Foreskin fibroblast (primary cell): ENCODE measurements around the gene PIAS2.

DNA sequence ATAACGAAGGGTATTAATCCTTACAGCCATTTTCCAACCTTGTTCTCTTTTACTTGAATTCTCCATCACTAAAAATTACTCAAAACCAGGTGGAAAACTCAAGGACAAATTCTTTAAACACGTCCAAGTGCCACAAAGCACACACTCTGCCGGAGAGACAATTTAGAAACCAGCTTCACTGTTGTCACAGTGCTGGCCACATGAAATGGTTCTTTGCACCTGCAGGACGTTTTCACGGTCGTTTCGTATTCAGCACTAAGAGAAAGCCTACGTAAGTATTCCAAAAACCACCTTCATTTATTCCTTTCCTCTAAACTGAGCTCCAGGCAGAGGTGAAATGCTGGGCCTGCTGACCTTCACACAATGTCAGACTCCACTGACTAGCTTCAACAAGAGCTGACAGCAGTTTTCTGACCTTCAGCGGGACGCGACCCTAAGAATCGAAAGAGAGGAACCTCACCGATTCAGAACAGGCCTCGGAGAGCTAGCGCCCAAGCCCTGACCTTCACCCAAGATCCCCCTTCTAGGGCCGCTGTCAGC is 650 bp downstream of the ATP5F1A start:
- RRBS, result no CpG with 5 or more reads among the region's 16 CpGs

- RRBS, result no CpG with 5 or more reads among the region's 11 CpGs
Measured at GRCh38 chr18:46332659-46333344, 1.0 kb upstream of the RNF165 start.

GRCh38 chr18:46356262-46356759 is 22.5 kb downstream of the RNF165 start:
- RRBS, result no CpG with 5 or more reads among the region's 4 CpGs

GRCh38 chr18:46805912-46806439 is 49.1 kb upstream of the ST8SIA5 start:
- RRBS, result no CpG with 5 or more reads among the region's 2 CpGs

GRCh38 chr18:46825318-46826091 is 68.7 kb upstream of the ST8SIA5 start:
- RRBS, result no CpG with 5 or more reads among the region's 4 CpGs

- RRBS, result no CpG with 5 or more reads among the region's 4 CpGs
Measured at GRCh38 chr18:46829543-46830000, 72.7 kb upstream of the ST8SIA5 start.

GRCh38 chr18:46868115-46868545 is 49.2 kb downstream of the PIAS2 start:
- RRBS, result no CpG with 5 or more reads among the region's 4 CpGs

GRCh38 chr18:46916741-46917569 is at the start of gene PIAS2:
TSS of gene PIAS2 (minus strand) at chr18:46917507.
- RRBS, result 2% methylated on average over 27 of the region's 92 CpGs

- RRBS, result 2% methylated on average over 9 of the region's 43 CpGs
Measured at GRCh38 chr18:46946354-46947503, 29.3 kb downstream of the KATNAL2 start.

- RRBS, result no CpG with 5 or more reads among the region's 6 CpGs
Measured at GRCh38 chr18:47098724-47099349, 51.5 kb downstream of the HDHD2 start.

GRCh38 chr18:47260895-47261444 is 9.5 kb upstream of the SKOR2 start:
- RRBS, result 7% methylated on average over 8 of the region's 53 CpGs

DNA sequence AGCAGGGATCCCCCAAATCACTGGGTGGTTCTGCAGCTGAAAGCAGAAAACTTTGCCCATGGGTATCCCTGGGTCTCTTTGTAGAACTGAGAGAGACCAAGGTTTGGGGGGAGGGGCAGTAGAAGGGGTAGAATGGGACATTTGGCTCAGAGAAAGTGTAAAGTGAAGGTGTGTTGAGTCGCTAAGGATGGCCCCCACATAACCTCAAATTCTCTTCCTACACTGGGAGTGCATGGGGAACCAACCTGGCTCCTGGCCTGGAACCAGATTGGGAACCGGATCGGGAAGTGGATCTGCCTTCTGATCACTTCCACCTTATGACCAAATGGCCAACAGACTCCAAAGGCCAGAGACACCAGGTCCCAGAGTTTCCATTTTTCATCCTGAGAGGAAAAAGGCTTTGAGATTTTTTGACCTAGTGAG is 171.6 kb upstream of the SKOR2 start:
- RRBS, result no CpG with 5 or more reads among the region's 3 CpGs

DNA sequence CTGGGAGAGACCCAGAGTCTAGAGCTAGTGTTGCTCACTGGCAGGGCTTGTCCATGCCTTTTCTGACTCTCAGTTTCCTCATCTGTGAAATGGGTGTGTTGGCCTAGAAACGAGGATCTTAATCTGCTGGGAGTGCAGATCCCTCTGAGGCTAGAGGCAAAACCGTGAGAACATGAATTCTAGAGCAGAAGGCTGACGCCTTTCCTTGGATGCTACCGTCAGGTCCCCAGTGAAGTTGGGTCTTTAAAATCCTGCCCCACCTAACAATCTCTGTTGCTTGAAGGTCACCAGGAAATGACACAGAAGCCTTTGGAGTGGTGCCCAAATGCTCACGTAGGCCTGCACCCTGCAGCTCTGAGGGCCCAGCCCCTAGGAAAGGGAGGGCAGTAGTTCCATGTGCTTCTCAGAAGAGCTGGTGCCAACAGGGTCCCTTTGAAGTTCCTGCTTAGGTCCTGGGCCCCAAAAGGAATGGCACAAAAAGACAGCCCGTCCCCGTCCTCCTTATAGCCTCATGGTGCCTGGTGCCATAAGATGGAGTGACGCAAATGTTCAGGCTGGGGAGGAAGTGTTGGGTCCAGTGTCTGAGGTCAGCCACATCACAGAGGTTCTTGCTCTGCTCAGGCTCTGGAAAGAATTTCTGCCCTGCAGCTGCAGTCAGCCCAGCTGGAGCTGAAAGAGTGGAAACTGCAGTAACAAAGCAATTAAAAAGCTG is 73.3 kb upstream of the SMAD2 start:
- RRBS, result no CpG with 5 or more reads among the region's 8 CpGs

- RRBS, result no CpG with 5 or more reads among the region's 5 CpGs
Measured at GRCh38 chr18:48106773-48107400, 176.4 kb upstream of the SMAD2 start.

GRCh38 chr18:48161998-48162516 is 231.6 kb upstream of the SMAD2 start:
- RRBS, result 6% methylated on average over 2 of the region's 24 CpGs

DNA sequence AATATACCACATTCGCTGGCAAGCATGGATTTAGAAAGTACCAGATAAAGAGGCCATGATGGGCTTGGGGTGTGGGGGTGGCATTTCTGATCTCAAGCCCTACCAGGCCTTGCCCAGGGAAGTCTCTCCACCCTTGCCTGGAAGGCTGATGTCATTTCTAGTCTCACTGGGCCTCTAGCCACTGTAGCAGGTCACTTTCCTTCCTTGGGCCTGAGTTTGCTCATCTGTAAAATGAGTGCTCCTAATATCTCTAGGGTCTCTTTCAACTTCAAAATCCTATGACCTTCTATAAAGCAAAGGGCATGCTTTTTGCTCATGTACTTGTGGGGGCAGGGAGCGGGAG is 1.8 kb downstream of the ZBTB7C start:
- RRBS, result no CpG with 5 or more reads among the region's 2 CpGs

DNA sequence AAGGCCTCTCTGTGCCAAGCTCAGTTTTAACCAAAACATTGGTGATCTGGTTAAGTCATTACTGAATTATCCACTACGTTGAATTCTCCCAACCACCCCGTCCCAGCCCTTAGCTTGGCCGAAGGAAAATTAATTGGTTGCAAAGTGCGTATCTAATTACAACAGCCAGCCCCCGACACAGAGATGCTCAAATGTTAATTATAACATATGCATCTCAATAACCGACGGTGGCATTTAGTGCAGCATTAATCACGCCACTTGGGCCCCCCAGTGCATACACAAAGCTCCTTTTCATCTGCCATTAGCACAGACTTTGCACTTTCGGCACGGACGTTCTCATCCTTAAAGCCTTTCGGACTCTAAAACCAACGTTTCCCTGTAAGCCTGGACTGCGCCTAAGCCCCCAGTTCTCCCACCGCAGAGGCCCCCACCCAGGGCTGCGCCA is 440 bp upstream of the CTIF start:
- RRBS, result no CpG with 5 or more reads among the region's 16 CpGs

DNA sequence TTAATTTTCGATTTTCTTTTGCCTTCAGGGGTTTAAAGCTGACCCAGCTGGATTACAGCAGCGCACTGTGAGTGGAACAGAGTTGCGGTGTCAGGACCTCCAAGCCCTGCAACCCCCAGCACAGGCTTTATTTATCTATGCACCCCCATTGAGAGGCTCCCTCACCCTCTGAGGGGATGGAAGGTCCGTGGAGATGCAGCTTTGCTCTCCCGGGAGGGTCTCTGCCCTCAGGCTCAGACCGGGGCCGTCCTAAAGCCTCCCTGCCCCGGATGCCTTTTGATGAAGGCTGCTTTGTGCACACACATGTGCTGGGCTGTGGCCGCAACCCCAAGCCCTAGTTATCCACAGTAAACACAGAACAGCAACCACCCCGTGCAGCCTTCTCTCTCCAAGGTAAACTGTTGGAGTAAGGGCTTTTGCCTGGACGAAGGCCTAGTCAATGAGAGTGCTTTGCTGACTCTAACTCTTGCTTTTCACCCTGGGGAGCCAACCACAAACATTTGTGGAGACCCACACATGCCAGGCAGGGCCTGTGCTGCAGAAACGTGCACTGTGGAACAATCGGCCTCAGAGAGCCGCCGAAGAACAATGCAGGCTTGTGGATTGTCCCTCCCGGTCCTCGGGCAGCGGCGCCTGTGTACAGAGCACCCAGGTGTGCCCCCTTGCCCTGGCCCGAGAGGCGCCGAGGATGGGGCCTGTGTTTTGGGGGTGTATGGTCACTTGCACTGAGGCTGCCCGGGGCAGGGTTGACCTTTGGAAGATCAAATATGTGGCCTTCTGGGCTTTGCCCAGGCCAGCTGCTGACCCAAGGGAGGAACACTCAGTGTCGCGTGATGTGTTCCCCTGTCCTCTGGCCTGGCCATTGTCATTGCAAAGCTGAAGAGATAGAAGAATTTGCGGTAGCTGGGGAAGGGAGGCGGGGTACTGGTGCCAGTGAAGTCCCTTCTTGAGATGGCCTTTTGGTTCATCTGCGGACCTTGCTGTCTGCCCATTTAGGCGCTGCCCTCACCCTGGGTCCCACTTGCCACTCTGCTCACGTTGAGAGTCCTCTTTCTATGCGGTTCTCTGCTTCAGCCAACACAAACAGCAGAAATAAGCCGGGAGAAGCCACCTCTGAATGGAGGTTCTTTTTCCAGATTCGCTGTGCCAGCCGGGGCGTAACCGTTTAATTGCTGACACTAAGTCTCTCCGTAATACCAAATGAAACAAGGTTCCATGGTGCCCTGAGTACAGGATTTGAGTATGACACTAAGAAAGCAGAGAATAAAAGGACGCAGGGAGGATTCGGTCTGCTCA is 37.1 kb downstream of the CTIF start:
- RRBS, result 83% methylated on average over 1 of the region's 39 CpGs

DNA sequence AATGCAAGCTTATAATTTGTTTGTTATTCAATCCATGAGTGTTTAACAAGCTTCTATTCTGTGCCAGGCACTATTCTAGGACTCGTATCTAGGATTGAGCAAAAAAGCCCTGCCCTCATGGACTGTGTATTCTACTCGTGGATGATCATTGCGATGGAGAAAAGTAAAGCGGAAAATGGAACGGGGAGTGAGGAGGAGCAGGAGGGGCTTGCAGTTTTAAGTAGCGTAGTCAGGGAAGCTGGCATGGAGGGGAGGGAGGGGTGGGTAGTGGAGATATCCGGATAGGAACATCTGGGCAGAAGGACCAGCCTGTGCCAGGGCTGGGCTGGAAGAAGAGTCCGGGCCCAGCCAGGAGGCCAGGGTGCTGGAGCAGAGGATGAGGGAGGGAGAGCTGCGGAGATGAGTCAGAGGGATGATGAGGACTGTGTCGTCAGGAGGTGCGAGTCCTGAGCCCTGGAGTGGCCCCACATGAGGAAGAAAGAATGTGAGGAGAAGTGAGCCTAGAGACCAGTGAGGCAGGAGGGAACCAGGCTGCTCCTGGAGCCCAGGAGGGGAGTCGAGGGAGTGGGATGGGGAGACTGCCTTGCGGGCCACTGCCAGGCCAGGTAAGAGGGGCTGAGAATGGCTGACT is 82.3 kb downstream of the CTIF start:
- RRBS, result 60% methylated on average over 2 of the region's 13 CpGs

- RRBS, result no CpG with 5 or more reads among the region's 7 CpGs
Measured at GRCh38 chr18:48728323-48729057, 189.7 kb downstream of the CTIF start.